Endothelial cell of umbilical vein (primary cell): ENCODE measurements around the genes ZBTB38, TRPC1 and SLC9A9.

DNA sequence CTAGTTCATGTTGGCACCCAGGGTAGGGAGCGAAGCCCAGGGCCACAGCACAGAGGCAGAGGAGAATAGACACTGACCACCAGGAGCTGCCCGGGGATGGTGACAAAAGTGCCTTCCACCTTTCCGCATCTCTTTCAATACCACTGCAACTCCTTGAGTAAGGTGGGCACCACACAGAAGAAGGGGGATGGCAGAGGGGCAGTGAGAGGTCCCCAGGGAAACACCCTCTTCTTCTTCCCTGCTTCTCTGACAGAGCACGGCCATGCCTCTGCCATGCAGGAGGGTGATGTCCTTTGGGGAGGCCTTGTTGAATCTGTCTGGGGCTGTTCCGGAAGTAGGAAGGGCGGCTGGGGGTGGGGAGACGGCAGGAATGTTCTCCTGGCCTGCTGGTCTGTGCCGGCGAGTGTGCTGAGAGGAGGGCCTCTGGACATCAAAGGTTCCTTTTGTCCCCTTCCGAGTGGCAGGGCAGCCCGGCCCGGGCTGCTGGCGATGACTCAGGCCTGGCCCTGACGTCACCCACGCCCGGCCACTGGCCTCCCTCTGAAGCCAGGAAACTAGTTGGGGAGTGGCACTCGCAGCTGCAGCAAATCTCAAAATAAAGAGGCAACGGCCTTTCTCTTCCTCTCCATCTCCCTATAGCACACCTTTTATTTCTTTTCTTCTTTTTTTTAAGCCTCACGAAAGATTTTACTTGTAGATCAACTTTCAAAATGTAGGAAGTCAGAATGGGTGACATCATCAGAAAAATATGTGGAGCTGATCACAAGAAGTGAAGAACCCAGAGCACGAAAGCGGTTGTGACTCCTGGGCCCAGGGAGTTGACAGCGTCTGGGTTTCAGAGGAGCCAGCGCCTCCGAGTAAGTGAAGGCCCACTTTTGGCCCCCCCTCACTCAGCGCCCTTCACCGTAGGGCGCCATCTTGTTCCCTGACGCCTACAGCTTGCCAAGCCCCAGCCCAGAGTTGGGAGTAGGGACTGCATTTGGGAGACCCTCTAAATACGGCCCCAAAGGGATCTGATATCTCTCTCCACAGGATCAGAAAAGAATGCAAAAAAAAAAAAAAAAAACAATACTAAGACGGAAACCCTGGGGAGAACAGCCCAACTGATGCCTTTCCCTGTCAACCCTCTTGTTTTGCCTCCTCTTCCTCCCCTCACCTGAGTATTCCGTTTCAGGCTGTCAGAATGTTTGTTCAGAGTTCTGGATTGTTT lies at the start of gene ZBTB38:
ZBTB38 (plus strand) TSS at position 557 of the 1,210 bp plus-strand sequence.
- PRO-cap = bidirectional peak, plus-strand start at position 557 of the sequence, minus-strand start at position 315 of the sequence; bidirectional peak, plus-strand start at position 816 of the sequence, minus-strand start at position 830 of the sequence
CAGE:
- cytosol, long polyA minus RNA = start-site peak on the plus strand centred at position 570 of the sequence, 28 bp wide, 56 reads; start-site peak on the plus strand centred at position 773 of the sequence, 44 bp wide, 17 reads
- cytosol, long polyA plus RNA = start-site peak on the plus strand centred at position 607 of the sequence, 52 bp wide, 125 and 125 reads in 2 replicates
- long polyA plus RNA = start-site peak on the plus strand centred at position 585 of the sequence, 87 bp wide, 410 and 353 reads in 2 replicates
- nucleus, long polyA minus RNA = start-site peak on the plus strand centred at position 578 of the sequence, 101 bp wide, 2,731 reads; start-site peak on the plus strand centred at position 796 of the sequence, 95 bp wide, 193 reads
- nucleus, long polyA plus RNA = start-site peak on the plus strand centred at position 607 of the sequence, 53 bp wide, 242 and 206 reads in 2 replicates

- PRO-cap = no peak
CAGE:
- cytosol, long polyA minus RNA = no peak
- cytosol, long polyA plus RNA = no peak
- long polyA plus RNA = no peak
- nucleus, long polyA minus RNA = no peak
- nucleus, long polyA plus RNA = no peak
These were observed 1.4 kb downstream of the ZBTB38 start for GRCh38 chr3:141369747-141370080.

DNA sequence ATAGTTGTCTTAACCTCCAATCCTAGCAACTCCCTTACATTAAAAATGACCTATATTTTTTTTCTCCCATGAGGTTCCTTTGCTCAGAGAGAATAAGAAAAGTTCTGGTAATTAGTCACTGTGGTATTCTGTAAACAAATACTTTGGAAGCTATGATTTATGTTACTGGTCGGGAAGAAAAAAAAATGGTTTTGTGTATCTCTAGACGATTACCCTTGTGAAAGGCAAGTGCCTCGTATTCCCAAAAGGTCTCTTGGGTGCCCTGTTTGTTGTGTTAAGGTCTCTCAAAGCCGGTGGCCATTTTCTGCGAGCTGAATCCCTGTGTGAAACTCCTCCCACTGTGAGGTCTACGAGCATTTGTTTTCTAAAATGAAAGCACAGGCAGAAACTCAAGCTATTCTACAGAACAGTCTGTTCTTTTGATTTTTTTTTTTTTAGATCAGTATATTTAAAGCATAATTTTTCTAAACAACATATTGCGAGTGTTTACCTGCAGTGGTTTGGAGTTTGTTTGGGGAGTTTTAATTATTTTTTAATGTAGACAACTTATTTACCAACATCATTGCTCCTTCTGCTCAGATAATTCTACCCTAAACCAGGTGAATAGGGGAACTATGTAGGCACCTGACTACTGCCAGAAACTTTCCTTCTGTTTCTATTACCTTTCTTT lies 43.9 kb downstream of the ZBTB38 start:
- PRO-cap = unidirectional peak, minus-strand start at position 305 of the sequence
CAGE:
- cytosol, long polyA minus RNA = no peak
- cytosol, long polyA plus RNA = no peak
- long polyA plus RNA = no peak
- nucleus, long polyA minus RNA = no peak
- nucleus, long polyA plus RNA = no peak

GRCh38 chr3:141441109-141441872 lies 45.5 kb upstream of the RASA2 start:
- PRO-cap = no peak
CAGE:
- cytosol, long polyA minus RNA = no peak
- cytosol, long polyA plus RNA = no peak
- long polyA plus RNA = no peak
- nucleus, long polyA minus RNA = no peak
- nucleus, long polyA plus RNA = no peak

DNA sequence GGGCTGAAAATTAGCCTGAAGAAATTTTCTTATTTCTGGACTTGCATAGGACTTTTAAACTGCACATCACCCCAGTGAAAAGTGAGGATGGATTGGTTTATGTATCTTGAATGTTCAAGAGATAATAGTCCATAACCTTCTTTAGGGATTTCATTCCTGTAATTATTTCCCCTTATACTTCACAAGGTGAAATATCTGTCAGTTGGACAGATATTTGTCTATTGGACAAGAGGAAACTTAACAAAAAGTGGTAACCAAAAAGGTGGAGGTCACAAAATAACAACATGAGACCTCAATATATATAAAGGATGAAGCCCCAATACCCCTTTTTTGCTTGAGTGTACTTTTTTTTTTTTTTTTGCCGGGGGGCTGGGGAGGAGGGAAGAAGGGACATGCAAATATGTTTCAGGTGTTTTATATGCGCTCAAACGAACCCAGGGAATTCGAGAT lies 2.8 kb downstream of the RASA2 start:
- PRO-cap = no peak
CAGE:
- cytosol, long polyA minus RNA = no peak
- cytosol, long polyA plus RNA = no peak
- long polyA plus RNA = no peak
- nucleus, long polyA minus RNA = no peak
- nucleus, long polyA plus RNA = no peak

GRCh38 chr3:141529592-141530115 lies 42.8 kb downstream of the RASA2 start:
- PRO-cap = no peak
CAGE:
- cytosol, long polyA minus RNA = no peak
- cytosol, long polyA plus RNA = no peak
- long polyA plus RNA = no peak
- nucleus, long polyA minus RNA = no peak
- nucleus, long polyA plus RNA = no peak

DNA sequence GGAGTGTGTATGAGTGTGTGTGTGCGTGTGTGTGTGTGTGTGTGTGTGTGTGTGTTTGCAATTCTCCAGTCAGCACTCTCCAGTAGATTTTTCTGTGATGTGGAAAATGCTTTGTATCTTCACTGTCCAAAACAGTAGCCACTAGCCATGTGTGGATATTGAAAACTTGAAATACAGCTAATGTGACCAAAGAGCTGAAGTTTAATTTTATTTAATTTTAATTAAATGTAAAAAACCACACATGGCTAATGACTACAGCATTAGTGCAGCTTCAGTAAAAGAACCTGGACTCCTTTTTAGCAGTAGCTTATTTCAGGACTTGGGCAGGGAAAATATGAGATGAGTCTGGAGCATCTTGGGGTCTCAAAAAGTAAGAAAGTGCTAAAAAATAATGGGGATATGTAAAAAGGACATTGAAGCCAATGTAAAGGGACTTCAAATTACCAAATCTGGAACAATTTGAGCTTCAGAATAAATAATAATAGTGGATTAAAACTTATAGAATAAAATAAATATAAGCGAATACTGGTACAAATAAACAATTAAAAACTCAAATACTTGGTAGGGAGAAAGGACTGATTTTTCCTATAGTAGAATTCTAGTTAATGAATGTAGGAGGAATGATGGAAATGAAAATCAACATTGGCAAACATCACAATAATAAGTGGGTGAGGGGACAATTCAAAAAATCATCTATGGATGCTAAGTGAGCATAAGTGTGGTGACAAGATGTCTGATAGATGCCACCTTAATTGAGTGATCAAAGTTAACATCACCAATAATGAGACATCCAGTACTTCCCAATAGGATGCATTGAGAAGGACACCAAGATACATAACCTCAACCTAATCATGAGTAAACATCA lies 62.9 kb downstream of the RASA2 start:
- PRO-cap = no peak
CAGE:
- cytosol, long polyA minus RNA = no peak
- cytosol, long polyA plus RNA = no peak
- long polyA plus RNA = no peak
- nucleus, long polyA minus RNA = no peak
- nucleus, long polyA plus RNA = no peak

DNA sequence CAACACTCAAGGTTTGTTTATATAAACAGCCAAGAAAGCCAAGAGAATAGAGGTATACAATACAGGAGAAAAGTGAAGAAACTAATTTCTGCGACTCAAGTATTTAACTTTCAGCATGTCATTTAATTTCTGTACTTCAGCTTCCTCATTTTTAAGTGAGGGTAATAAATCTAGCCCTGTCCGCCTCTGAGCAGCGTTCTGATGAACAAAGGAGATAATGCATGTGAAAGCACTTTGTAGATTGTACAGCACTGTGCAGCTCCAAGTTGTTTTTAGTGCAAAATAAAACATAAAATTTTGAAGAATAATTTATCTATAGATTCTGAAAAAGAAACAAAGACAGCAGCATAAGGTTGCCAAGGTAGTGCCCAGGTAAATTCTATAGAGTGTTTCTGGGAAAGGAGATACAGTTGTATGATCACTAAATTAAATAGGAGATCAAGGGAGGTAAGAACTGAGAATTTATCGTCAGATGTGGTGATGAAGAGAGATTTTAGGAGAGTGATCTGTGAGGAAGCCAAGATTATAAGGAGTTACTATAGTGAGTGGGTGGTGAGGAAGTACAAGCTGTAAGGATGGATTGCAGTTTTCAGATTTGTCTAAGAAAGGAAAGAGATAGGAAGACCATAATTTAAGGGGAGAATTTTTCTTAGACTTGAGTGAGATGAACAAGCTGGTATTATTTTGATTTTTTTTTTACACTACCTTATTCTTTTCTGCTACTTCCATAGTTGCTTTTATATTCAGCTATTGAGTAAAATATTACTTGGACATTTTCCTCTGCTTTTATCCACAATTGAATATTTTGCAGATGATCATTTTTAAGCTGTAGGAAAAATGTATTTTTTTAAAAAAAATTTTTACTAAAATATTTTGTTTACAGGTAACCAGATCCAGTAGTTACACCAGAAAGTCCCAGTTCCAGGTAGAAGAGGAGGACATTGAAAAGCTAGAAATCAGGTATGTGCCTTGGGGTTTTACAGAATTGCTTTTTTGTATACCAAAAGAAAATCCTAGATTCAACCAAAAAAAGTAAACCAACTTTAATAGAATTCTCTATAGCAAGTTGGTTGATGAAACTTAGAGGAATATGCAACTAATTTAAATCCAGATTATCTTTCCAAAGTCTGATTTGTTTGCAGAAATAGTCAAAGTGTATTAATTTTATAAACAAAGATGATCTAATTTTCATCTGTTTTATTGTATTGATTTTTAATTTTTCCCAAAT lies 71.6 kb downstream of the RASA2 start:
- PRO-cap = no peak
CAGE:
- cytosol, long polyA minus RNA = start-site peak on the plus strand centred at position 943 of the sequence, 96 bp wide, 7 reads
- cytosol, long polyA plus RNA = no peak
- long polyA plus RNA = no peak
- nucleus, long polyA minus RNA = no peak
- nucleus, long polyA plus RNA = no peak

DNA sequence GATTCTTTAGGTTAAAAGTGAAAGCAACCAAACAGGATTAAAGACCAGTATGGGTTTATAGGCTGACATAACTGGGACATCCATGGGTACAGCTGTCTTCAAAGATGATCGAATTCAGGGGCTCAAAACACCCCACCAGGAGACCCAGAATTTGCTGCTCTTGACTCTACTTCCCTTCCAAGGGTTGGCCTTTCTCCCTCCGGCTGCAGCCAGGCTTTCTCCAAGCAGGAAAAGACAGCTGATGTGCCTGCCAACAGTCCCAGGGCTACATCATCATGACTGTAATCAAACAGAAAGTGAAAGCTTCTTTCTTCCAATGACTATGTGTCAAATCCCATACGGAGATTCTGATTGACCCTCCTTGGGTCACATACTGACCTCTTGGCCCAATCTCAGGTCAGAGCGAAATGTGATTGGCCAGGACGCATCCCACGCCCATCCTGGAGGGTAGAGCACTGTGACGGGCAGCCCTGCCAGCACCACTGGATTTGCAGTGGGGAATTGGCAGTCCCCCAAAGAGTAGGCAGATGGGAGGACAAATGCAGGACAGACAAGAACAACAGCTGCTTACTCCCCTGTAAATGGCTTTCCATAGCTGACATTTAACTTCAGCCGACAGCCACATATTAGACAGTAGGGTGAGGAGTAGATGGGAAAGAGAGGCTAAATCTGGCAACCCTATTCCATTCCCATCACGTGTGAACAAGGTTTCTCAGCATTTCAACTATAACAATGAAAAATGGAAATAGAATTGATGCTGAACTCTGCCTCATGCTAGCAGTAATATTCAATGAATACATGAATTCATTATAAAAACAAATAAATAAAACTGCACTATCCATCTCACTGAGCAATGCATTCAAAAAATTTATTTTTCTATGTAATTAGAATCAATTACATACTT lies 51.2 kb upstream of the RNF7 start:
- PRO-cap = bidirectional peak, plus-strand start at position 526 of the sequence, minus-strand start at position 228 of the sequence
CAGE:
- cytosol, long polyA minus RNA = no peak
- cytosol, long polyA plus RNA = no peak
- long polyA plus RNA = no peak
- nucleus, long polyA minus RNA = no peak
- nucleus, long polyA plus RNA = no peak

- PRO-cap = bidirectional peak, plus-strand start at chr3:141738342, minus-strand start at chr3:141738116
CAGE:
- cytosol, long polyA minus RNA = no peak
- cytosol, long polyA plus RNA = no peak
- long polyA plus RNA = no peak
- nucleus, long polyA minus RNA = no peak
- nucleus, long polyA plus RNA = no peak
These were observed 261 bp upstream of the RNF7 start for GRCh38 chr3:141737922-141738151.

GRCh38 chr3:141914092-141915196 lies 38.0 kb downstream of the ATP1B3 start:
- PRO-cap = no peak
CAGE:
- cytosol, long polyA minus RNA = no peak
- cytosol, long polyA plus RNA = no peak
- long polyA plus RNA = no peak
- nucleus, long polyA minus RNA = no peak
- nucleus, long polyA plus RNA = no peak

- PRO-cap = no peak
CAGE:
- cytosol, long polyA minus RNA = no peak
- cytosol, long polyA plus RNA = no peak
- long polyA plus RNA = no peak
- nucleus, long polyA minus RNA = no peak
- nucleus, long polyA plus RNA = no peak
These were observed 64.7 kb downstream of the ATP1B3 start for GRCh38 chr3:141941032-141941577.

DNA sequence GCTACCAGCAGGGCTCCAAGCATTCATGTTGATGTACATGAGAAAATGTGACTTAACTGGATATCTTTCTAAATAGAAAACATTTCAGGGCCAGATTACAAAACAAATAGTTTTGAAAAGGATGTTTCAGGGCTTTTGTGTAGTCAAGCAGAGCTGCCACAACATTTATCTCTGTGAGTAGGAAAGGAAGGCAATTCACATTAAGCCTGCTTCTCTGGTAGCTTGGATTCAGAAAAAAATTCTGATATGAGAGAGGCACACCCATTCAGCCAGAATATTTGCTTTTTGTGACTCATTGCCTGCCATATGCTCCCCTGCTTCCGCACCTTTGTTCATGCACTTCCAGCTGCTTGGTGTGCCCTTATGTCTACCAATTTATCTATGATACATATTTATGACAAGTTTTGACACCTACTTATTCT lies 22.8 kb downstream of the PLS1 start:
- PRO-cap = no peak
CAGE:
- cytosol, long polyA minus RNA = no peak
- cytosol, long polyA plus RNA = no peak
- long polyA plus RNA = no peak
- nucleus, long polyA minus RNA = no peak
- nucleus, long polyA plus RNA = no peak

GRCh38 chr3:142723724-142724764 lies at the start of gene TRPC1:
Gene TRPC1 (plus strand): TSS chr3:142724034.
- PRO-cap = bidirectional peak, plus-strand start at chr3:142724037, minus-strand start at chr3:142723939; bidirectional peak, plus-strand start at chr3:142724550, minus-strand start at chr3:142724467
CAGE:
- cytosol, long polyA minus RNA = no peak
- cytosol, long polyA plus RNA = no peak
- long polyA plus RNA = no peak
- nucleus, long polyA minus RNA = no peak
- nucleus, long polyA plus RNA = no peak

DNA sequence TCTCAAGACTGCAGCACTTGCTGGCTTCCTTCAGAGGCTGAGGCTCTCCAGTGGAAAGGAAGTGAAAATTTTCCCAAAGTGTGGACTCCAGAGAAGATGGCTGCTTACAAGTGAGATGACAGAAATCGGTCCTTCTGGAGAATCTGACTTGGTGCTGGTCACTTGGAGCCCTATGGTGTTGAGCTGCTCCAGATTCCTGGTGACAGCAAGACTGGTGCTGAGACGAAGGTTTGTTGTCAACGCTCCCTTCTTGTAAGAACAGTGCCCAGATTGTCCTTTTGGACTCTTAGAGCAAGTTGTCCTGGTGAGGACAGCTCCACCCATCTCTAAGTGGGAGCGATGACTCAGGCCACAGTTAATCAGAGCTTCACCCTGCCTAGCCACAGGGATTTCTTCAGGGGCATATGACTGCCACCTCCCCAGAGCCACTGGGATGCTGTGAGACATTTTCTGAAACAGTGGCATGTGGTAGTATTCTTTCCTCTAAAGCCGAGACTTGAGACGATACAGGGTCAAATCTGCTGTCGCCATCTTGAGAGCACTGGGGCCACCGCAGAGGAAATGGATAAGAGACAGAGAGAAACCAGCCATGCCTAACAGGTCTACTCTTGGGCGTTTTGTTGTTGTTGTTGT lies 15.7 kb upstream of the PCOLCE2 start:
- PRO-cap = no peak
CAGE:
- cytosol, long polyA minus RNA = no peak
- cytosol, long polyA plus RNA = no peak
- long polyA plus RNA = no peak
- nucleus, long polyA minus RNA = no peak
- nucleus, long polyA plus RNA = no peak

DNA sequence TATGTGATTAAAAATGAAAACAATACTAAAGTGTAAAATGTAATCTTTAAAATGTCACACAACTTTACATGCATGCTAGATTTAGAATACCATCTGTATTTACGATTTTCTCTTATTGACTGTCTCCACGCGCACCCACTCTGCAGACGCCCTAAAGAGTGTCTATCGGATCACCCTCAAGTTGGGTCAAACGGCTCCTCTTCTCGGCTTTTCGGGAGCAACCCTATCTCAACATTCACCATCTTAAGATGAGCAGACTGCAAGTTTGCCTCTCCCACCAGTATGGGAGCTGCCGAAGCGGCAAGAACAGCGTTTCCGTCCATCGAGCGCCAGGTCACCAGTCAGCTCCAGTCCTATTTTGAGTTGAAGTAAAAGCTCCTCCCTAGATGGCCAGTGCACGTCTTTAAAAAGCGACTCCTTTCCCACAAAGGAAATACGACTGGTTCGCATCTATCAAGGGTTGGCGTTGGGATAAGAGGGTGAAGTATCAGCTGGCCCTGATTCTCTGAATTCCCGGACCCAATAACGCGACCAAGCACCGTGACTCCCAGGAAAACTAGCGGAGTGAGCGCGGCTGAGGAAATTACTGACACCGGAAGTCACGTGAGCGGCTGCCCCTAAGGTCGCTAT lies 374 bp upstream of the U2SURP start:
- PRO-cap = bidirectional peak, plus-strand start at position 371 of the sequence, minus-strand start at position 343 of the sequence; bidirectional peak, plus-strand start outside the sequence, minus-strand start at position 558 of the sequence
CAGE:
- cytosol, long polyA minus RNA = no peak
- cytosol, long polyA plus RNA = no peak
- long polyA plus RNA = no peak
- nucleus, long polyA minus RNA = start-site peak on the minus strand centred at position 563 of the sequence, 78 bp wide, 26 reads
- nucleus, long polyA plus RNA = no peak

DNA sequence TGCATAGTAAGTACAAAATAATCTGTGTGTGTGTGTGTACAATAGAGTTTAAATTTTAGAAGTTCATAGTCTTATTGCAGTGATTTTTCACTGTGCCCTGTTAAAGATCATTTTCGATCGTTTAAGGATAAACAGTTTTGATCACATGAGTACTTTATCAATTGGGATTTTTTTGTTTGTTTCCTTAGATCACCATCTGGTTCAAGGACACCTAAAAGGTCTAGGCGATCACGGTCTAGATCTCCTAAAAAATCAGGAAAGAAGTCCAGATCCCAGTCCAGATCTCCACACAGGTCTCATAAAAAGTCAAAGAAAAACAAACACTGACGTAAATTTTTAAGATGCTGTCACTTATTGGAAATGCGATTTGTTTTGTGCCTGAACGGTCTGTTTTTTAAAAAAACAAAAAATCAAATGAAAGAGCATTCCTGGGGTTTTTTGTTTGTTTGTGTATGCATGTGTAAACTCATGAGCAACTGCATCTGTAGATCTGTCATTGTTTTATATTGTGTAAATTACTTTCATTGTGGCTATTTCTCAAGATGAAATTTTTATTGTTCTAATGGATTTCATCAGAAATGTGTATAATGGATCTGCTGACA lies 54.9 kb downstream of the U2SURP start:
- PRO-cap = no peak
CAGE:
- cytosol, long polyA minus RNA = no peak
- cytosol, long polyA plus RNA = no peak
- long polyA plus RNA = no peak
- nucleus, long polyA minus RNA = no peak
- nucleus, long polyA plus RNA = start-site peak on the plus strand centred at position 408 of the sequence, 127 bp wide, 429 and 400 reads in 2 replicates

DNA sequence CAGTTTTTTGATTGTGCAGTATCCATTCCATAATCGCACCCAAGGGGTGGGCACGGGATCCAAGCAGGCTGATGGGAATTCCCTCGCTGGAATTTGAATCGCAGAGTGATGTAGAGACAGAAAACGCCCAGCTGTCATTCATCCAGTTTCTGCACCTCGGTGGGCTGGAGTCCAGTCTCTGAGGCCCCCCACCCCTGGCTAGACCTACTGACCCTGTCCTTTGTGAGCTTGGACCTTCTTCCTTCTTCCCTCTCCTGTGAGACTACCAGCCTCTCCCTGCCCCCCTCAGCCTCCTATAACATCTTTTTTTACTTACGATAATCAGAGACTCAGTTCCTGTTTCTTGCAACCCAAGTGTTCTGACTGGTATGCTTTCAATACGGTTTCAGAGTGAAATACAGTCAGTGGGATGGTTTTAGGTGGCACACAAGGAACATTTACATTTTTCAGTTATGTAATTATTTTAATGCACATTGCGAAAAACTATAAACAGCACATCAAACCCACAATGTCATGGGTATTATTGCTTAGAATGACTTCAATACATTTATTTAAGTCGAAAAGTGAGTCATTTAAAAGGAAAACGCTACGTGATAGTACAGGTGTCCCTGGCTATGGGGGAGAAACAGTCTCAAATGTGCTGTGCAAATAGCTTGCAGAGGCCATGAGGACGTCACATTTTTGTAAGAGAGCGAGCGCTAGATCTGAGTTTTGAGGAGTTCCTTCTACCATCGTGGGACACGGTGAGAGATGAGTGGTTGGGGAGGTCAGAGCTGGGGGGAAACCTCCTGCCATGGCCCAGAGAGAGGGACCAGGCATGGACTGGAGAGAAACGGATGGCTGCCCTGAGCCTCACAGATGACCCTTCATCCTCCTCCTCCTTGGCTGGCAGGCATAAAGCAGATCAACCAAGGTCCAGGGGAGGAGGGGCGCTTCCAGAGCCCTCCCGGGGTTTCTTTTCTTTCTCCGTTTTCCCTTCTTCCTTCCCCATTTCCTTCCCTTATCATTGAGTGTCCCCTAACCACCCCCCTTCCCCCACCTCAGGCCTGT lies 37.4 kb upstream of the CHST2 start:
- PRO-cap = no peak
CAGE:
- cytosol, long polyA minus RNA = no peak
- cytosol, long polyA plus RNA = no peak
- long polyA plus RNA = no peak
- nucleus, long polyA minus RNA = no peak
- nucleus, long polyA plus RNA = no peak

- PRO-cap = no peak
CAGE:
- cytosol, long polyA minus RNA = no peak
- cytosol, long polyA plus RNA = no peak
- long polyA plus RNA = no peak
- nucleus, long polyA minus RNA = start-site peak on the minus strand at chr3:143848427-143848449, 77 reads
- nucleus, long polyA plus RNA = start-site peak on the minus strand at chr3:143848457-143848468, 63 and 51 reads in 2 replicates
These were observed at the start of gene SLC9A9 for GRCh38 chr3:143848130-143848874. Gene SLC9A9 (minus strand): TSS chr3:143848468.

DNA sequence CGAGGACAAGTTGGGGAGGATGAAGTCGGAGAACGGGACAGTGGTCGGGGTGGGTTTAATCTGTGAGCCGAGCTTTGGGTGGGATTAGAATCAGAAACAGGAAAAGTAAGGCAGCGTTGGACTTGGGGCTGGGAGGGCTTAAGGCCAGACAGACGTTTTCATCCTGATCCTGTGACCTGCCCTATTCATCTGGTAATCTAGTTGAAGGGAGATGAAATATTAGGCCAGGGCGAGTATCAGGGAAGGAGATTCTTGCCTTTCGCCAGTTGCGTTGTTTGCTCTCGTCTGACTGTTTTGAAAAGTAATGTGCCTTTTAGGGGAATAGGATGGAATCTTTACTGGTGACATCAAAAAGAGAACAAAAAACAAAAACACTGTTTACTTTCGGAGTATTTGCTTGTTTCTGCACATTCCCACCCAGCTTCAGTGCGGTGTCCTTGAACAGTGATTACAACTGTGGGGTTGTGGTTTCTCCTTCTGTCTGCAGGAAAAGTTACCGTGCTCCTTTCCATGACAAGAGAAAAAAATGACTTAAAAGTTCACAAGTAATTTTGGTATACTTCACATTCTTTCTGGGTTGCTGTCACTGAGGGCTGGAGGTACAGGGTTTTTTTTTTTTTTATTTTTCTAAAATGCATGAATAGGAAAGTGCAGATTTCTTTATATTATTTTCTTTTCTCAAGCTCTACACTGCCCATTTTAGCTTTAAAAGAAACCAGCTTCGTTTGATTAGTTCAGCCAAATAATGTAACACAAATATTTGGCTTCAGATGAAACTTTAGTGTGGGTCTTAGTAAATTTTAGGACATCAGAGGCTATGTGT lies 2.1 kb downstream of the DIPK2A start:
- PRO-cap = bidirectional peak, plus-strand start at position 426 of the sequence, minus-strand start at position 191 of the sequence
CAGE:
- cytosol, long polyA minus RNA = no peak
- cytosol, long polyA plus RNA = no peak
- long polyA plus RNA = no peak
- nucleus, long polyA minus RNA = no peak
- nucleus, long polyA plus RNA = no peak